Diencephalon (tissue), 2 donors: ENCODE data around the genes ANAPC15 and PDE2A.

GRCh38 chr11:71207418-71207971 lies 44.9 kb downstream of the SHANK2 start:
- RAMPAGE, long total RNA = no peak

DNA sequence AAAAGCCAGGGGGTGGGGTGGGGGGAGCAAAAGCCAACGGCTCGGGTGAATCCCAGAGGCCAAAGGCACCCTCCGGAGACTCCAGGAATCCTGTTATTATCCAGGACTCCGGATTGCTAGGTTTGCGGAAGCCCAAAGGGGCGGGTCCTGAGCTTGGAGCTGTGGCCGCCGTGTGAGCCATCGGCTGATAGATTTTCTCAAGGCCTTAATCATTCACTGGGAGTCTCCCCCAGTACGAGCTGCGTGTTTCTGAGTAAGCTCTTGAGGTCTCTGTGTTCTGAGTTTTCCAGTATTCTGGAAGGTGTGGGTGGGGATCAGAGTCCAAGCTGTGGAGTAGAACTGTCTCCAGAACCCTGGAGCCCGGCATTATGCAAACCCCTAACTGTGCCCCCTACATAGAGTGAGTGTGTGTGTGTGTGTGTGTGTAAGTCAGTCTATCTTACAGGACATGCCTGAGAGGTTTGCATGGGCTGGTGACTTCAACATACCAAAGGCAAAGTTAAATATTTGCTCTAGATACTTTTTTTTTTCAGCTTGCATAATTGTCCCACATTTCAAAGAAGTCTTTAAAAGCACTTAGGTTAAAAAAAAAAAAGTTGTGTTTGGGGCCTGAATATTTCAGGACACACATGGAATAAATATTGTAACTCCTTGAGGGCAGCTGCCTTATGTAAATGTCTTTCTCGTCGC lies 905 bp upstream of the SHANK2 start:
- RAMPAGE, long total RNA = no peak

GRCh38 chr11:71292412-71292807 lies 40.0 kb upstream of the SHANK2 start:
- RAMPAGE, long total RNA = no peak

DNA sequence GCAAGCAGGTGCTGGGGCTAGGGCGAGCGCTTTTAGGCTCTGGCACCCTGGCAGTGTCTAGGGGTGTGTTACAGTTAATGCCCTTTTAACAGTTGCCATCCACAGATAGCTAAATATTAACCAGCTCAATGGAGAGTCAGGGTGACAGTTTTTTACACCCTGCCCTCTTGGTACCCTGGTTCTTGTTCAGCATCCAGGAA lies 59.6 kb upstream of the SHANK2 start:
- RAMPAGE, long total RNA = no peak

GRCh38 chr11:71432701-71433459 lies 15.3 kb downstream of the DHCR7 start:
- RAMPAGE, long total RNA = no peak

GRCh38 chr11:71434337-71434634 lies 13.9 kb downstream of the DHCR7 start:
- RAMPAGE, long total RNA = no peak

DNA sequence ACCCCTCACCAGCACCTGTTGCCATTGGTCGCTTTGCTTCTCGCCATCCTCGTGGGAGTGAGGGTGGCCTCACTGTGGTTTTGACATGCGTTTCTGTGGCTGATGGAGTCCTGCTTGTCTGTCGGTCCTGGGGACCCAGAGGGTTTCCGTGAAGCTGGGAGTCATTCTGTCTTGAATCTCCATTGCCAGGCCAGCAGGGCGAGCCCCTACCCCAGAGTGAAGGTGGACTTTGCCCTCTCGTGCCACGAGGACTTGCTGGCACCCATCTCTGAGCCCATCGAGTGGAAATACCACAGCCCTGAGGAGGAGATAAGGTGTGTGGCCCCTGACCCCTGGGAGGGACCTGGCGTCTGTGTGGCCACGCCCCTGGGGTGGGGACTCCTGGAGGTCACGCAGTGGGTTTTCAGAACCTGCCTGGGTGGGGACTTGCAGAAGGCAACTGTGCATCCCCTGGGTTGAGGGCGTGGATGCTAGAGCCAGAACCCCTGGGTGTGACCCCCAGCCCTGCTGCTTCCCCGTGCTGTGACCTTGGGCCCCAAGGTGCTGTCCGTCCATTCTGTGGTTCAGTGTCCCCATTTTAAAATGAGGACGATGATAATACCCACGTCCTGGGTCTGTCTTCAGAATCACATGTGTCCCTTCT lies 27.7 kb downstream of the NADSYN1 start:
- RAMPAGE, long total RNA = no peak

DNA sequence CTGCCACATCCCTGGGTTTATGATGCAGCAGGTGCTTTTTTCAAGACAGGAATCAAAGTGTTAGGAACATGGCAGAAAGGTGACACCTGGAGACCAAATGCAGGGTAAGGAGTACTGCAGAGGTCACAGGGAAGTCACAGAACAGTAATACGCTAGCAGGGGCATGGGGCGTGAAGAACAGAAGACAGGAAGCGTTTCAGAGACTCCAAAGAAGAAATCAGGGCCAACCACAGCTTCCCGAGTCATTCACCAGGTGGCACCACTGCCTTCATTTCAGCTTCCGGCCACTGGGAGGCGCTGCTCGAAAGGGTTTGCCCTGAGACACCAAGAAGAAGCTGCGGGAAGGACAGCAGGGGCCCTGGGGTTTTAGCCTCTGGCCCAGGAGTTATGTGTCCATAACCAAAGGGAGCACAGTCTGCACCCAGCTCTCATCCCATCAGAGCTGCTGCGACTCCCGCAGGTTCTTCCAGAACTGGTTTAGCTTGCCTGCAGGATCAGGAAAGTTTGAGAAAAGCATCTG lies 32.7 kb upstream of the DEFB108B start:
- RAMPAGE, long total RNA = no peak

- RAMPAGE, long total RNA = no peak
Observed at GRCh38 chr11:72066827-72067509, 13.4 kb downstream of the NUMA1 start.

- RAMPAGE, long total RNA = start-site peak on the minus strand at chr11:72112662-72112734, 938 and 745 reads in 2 replicates
Observed at GRCh38 chr11:72111901-72112966, at the start of gene ANAPC15. Gene ANAPC15, minus strand, starts transcription at chr11:72112695.

- RAMPAGE, long total RNA = no peak
Observed at GRCh38 chr11:72112967-72113242, 410 bp upstream of the ANAPC15 start.

DNA sequence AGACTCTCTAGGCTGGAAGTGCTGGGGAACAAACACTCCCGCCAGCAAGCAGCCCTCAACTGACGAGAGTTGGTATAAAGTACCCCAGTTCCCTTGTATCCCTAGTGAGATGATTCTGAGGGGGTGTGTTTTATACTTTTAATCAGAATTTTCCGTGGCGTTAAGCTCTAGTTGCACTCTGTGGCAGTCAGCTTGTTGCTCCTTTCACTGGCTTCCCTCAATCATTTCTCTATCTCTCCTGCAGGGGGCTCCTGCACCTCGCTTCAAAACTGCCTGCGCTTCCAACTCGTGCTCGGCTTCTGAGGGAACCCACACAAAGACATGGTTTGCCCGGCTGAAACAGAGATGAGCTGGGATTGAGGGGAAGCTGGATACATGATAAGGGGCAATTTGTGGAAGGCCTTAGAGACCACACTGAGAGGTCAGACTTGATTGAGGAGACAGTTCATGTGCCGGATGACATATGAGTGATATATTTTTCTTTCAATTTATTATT lies 36.9 kb upstream of the CLPB start:
- RAMPAGE, long total RNA = no peak

GRCh38 chr11:72617273-72617950 lies 56.8 kb downstream of the PDE2A start:
- RAMPAGE, long total RNA = no peak

- RAMPAGE, long total RNA = no peak
Observed at GRCh38 chr11:72631492-72632269, 42.5 kb downstream of the PDE2A start.

GRCh38 chr11:72673767-72674717 lies at the start of gene PDE2A:
Gene PDE2A, minus strand, starts transcription at chr11:72674422.
- RAMPAGE, long total RNA = no peak

- RAMPAGE, long total RNA = no peak
Observed at GRCh38 chr11:72703761-72704324, 29.6 kb upstream of the PDE2A start.

DNA sequence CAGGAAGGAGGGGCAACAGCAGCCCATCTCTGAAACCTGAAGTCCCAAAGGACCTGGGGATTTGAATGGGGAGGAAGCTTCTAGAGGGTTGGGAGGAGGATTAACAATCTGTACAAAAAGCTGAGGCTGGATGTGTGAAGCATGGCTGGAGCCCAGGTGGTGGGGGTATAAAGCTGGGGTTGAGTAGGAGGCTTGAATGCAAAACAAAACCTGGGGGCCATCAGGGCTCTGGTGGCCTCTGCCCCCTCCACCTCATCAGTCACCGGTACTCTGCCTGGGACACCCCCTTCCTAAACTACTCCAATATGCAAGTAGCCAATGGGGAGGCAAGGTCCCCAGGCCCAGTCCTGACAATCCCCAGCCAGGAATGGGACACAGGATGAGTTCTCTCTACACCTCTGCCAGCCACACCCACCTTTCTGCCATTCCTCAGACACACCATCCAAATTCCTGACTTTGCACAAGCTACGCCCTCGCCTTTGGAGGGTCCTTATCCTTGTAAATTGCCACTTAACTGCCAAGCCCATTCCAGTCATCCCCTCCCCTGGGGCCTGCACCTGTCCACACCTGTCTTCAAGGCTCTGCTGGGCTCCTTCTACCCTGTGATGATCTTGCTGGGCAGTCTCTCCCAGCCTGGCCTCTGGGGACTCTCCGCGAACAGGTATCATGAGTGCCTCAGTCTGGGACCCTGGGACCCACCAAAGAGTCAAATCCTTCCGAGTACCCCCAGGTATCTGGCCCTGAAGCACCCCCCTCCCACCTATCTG lies 1.2 kb downstream of the ARAP1 start:
- RAMPAGE, long total RNA = no peak

DNA sequence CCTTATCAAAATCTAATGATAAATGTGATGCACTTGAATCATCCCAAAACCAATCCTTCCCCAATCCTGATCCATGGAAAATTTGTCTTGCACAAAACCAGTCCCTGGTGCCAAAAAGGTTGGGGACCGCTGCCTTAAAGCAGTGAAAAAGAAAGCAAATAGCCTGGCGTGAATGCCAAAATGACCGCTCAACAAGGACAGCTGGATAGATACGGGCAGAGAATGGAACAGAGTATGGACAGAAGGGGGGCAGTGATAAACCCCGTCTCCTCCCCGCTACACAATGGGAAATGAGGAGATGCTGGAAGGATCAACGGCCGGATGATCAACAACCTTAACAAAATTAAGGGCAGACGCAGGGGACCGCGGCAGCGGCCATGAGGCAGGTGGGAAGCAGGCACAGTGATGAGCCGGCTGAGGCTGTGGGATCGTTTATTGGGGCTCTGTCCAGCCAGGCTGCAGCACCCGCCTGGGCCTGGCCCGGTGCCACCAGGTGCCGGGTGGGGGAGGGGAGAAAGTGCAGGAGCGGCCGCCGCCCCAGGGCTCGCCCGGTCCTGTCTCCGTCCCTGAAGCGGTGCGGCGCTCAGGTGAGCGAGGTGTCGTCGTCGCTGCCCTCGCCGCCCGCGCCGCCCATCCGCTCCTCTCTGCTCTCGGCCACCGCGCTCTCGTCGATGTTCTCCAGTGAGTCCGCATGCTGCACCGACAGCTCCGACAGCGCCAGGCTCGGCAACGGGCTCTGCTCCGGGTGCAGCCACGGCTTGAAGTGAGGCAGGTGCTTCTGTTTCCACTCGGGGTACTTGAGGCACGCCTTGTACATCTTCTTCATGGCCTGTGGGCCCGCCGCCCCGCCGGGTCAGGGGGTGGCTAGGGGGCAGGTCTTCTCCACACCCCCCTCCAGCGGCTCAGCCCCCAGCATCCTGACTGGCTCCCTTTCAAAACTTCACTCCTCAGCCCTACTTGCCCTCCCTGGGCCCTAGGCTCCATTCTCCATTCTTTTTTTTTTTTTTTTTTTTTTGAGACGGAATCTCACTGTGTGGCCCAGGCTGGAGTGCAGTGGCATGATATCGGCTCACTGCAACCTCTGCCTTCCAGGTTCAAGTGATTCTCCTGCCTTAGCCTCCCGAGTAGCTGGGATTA lies 2.5 kb upstream of the ARAP1 start:
- RAMPAGE, long total RNA = no peak

- RAMPAGE, long total RNA = no peak
Observed at GRCh38 chr11:72764326-72764987, 12.2 kb upstream of the ARAP1 start.

DNA sequence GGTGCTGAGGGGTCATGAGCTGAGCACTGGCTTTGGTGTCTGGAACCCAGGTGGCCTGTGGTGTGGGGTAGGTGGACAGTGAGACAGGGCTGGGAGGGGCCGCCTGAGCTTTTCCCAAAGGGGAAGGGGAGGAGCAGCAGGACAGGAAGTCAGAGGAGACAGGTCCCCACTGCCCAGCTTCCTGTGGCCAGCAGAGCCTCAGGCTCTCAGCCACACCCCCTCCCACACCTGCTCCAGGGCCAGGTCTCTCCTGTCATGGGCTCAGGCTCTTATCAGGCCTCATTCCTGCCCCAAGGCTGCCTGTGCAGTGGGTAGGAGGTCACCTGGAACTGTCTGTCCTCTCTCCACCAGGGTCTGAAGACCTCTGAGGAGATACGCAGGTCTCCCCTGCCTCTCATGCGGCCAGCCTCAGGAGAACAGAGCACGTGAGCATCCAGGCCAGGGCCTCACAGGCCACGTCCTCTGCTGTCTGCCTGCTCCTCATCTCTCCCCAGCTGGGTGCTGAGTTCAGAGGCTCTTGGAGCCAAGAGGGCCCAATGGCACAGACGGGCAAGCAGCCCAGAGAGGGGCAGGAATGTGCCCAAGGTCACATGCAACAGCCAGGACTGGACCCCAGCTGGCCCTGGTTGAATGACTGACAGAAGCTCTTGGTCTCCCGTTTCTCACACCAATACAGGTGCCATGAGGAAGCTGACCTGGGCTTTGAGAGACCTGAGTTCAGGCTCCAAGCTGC lies 16.9 kb downstream of the STARD10 start:
- RAMPAGE, long total RNA = no peak